ENCODE data around the genes SSR3, GFM1 and LXN.

DNA sequence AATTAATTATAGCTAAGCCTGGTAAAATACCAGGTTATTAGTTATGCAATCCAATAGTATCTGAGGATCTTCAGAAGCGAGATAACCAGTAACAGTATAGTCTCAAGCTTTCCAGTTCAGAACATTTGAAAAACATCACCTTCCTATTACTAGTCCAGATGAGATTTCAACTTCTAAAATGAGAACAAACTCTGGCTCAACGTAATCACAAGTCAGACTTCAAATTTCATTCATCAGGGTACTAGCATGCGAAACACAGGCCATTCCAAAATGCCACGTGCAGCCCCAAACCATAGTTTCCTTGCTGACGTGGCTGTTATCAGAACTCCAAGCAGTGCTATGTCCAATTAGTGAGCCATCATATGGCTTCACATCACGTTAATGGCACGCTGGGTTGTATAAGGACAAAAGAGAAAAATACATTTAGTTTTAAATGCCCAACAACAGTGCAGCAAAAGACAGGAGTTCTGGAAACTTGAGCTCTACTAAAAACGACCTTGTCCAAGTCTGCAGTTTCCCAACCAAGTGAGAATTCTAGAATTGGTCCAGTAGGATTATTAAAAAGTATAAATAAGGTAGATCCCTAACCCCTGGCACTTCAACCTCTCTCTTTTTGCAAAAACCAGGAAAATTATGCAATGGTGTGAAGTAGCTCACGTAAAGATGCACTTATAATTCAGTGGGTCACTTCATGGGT, 915 bp downstream of the SSR3 start:
- RRBS: no CpG with 5 or more reads among the region's 9 CpGs

DNA sequence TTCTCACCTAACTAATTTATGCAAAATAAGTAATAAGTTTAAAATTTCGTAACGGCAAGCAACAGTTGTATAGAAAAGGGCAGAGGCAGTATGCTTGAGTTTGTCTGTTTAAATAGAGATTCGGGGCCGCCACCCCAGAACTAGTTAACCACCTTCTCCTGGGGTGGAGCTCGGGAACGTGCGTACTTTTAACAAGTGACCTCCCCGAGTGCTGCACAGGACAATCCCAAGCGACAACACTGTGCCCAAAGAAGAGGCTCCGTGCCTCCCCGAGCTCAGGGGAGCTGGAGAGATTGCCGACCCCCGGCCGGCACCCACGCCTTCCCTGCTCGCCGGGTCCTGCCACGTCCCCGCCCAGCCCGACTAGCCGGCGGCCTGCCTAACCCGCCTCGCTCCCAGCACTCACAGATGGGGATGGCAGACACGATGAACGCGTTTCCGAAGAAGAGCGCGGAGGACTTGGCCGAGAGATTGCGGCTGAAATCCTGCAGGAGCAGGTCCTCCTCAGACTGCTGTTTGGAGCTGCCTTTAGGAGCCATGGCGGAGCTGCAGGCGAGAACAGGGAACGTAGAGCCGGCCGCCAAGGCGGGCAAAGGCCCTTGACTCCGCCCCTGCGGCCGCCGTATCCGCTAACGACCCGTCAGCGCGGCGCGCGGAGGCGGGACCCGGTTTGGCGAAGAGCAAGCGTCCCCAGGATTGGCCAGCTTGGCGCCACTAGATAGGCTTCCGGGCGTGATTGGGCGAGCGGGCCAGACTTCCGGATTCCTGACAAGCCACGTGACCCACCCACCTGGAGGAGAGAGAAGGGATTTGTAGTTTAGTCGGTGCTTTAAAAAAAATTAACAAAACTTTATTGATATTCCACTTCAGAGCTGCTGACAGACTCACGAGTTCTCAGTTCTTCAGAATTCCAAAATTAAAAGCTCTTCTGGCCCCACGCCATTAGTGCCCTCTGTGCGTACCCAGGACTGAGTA, at the start of gene SSR3:
Gene SSR3, minus strand, starts transcription at position 567 of the 975 bp plus-strand sequence.
- RRBS: 3% methylated on average over 20 of the region's 65 CpGs

DNA sequence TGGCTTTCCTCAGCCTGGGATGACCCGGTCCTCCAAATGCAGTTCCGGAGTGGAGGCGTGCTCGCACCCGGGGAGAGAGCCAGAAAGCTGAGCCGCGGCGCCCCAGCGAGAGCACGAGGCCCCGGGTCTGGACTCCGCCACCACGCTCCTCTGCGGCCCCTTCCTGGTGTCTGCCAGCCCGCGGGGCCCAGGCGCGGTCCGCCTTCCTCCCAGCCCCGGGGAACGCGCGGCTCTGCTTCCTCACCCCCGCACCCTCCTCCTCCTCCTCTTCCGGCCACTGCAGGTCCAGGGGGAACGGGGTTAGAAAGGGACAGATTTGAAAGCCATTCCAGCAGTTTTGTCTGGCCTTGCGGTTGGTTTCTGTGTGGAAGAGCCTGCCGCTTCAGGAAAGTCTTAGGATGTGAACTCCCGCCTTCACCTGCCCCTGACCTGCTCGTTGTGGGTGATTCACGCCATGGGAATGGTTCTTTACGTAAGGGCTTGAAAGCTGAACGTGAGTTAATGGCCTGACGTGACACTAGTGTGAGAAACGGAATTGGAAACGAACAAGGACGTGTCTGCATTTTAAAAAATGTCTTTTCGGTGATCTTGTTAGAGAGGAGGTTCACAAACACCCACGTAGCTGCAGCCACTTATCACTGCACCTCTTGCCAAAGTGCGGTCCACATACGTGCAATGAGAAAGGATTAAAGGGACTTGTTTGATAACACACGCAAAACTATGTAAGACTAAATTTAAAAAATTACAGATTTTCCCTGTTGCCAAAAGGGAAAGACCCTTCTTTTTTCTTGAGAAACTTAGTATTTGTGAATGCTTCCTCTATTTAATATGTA, 451 bp downstream of the LEKR1 start:
- RRBS: 1% methylated on average over 20 of the region's 42 CpGs

GRCh38 chr3:156985775-156986084, 159.6 kb downstream of the LEKR1 start:
- RRBS: no CpG with 5 or more reads among the region's 4 CpGs

- RRBS: no CpG with 5 or more reads among the region's 2 CpGs
Observed at GRCh38 chr3:157029548-157029835, 130.5 kb downstream of the CCNL1 start.

- RRBS: no CpG with 5 or more reads among the region's 3 CpGs
Observed at GRCh38 chr3:157111606-157111962, 48.4 kb downstream of the CCNL1 start.

- RRBS: no CpG with 5 or more reads among the region's 10 CpGs
Observed at GRCh38 chr3:157119485-157120069, 40.4 kb downstream of the CCNL1 start.

DNA sequence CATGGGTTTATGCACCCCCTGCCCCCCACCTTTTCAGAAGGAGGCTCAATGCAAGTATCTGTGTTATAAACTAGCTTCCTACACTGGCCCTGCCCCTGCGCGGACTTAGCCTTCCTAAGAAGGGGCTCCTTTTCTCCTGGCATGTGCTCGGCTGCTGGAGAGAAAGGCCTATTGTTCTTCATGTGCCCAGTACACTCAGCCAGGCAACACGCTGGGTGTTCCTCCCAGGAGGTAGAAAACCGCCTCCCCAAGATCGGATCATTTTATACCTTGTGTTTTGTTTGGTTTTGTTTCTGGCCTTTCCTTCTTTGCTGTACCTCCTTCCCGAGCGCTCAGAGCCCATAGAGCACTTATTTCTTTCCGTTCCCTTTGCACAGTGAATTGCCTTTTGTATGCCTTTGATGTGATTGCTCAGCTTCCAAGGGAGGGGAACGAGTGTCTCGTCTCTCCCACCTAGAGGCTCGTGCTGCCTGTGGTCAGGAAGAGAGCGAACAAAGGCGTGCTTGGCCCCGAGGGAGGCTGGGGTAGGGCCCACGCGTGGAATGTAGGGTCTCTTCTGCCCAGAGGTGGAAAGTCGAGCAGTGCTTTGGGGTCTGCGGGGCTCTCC, 30.1 kb downstream of the CCNL1 start:
- RRBS: no CpG with 5 or more reads among the region's 19 CpGs

- RRBS: no CpG with 5 or more reads among the region's 5 CpGs
Observed at GRCh38 chr3:157248436-157249091, 88.6 kb upstream of the CCNL1 start.

DNA sequence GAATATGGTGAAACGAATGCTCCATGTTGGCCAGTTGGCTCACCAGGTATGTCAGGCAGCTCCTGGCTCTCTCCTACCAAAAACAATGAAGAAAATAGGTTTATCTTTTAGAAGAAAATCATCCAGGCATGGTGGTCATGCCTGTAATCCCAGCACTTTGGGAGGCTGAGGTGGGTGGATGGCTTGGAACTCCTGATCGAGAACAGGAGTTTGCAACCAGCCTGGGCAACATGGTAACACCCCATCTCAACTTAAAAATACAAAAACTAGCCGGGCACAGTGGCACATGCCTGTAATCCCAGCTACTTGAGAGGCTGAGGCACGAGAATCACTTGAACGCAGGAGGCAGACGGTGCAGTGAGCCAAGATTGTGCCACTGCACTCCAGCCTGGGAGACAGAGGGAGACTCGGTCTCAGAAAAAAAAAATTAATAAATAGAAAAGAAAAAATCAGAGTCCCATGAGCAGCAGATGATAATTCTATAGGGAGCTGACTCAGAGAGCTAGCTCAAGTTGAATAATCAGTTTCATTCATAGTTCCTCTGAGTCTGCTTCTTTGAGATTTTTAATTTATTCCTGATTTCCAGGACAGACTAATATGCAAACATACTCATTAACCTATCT, 55.2 kb upstream of the PTX3 start:
- RRBS: no CpG with 5 or more reads among the region's 7 CpGs

DNA sequence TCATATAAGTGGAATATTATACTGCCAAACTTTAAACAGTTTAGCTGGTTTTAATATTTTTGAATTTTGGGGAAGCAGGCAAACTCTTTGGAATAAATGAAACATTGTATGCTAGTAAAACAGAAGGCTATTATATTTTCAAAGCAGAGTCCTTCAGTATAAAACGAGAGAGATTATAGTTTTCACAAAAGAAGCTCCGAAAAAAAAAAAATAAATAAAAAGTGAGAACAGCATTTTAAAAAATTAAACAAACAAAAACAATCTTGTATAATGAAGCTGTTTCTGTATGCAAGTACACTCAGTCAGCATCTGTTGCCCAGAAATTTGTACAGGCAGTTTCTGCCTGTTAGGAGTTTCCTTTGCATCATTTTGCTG, 287.2 kb downstream of the SHOX2 start:
- RRBS: no CpG with 5 or more reads among the region's 2 CpGs

DNA sequence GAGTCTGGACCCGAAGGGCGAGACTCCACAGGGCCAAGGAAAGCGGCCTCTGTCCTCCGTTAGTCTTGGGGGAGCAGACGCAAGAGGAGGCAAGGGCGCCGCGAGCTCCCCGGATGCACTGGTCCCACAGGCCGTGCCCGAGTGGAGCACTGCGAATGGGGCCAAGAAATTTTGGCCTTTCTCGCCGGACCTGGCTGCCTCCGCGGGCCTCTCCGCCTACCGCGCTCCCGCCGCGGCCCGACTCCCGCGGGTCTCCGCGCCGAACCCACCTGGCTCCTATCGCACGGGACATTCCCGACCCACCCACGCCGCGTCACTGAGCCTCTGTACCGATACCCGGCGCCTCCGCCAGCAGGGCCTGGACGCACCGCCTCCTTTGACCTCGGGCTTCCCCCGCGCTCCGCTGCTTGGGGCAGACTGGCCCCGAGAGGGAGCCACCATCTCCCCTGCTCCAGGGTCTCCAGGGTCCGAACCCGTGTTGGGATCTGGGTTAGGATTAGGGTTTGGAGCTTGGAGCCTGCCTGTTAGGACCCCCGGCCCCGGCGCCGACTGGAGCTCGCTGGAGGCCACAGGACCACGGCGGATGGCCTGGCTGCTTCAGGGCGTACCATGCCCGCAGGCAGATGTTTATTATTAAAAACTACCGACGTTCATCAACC, 11.8 kb downstream of the SHOX2 start:
- RRBS: 18% methylated on average over 6 of the region's 58 CpGs

DNA sequence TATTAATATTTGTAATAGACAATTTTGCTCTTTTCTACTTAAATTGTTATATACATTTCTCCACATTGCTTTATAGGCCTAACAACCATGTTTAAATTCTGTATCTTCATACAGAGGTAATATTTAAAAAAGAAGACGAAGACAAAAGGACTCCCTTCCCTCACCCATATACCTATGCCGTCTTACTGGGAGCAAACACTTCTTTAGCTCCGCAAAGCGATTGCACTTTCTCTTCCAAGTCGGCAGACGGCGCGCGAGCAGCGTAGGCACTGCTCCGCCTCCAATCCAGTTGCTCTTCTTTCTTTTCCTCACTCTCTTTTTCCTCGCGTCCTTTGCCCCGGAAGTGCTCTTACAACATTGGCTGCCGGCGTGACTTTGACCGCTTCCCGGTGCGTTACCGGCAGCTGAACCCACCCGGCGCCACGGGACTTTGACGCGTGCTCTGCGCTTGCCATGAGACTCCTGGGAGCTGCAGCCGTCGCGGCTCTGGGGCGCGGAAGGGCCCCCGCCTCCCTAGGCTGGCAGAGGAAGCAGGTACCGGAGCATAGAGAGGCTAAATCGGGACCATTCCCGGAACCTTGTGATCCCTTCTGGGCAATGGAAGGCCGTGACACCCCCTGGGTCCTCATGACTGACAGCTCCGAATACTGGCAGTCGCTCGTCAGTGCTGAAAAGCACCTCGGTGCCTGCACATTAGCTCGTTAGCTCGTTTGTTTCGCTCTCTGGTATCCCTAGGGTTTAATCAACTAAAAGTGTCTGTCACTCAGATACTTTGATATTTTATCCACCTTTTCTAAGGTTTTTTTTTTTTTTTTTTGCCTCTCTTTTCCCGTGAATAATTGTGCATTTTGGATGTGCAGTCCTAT, at the start of gene GFM1:
Gene GFM1, plus strand, starts transcription at position 346 of the 866 bp plus-strand sequence.
- RRBS: no CpG with 5 or more reads among the region's 44 CpGs

- RRBS: 7% methylated on average over 10 of the region's 31 CpGs
Observed at GRCh38 chr3:158672209-158673339, at the start of gene LXN. Gene LXN (minus strand): TSS chr3:158672648.

GRCh38 chr3:158800867-158801640, 800 bp upstream of the MFSD1 start:
- RRBS: no CpG with 5 or more reads among the region's 20 CpGs

DNA sequence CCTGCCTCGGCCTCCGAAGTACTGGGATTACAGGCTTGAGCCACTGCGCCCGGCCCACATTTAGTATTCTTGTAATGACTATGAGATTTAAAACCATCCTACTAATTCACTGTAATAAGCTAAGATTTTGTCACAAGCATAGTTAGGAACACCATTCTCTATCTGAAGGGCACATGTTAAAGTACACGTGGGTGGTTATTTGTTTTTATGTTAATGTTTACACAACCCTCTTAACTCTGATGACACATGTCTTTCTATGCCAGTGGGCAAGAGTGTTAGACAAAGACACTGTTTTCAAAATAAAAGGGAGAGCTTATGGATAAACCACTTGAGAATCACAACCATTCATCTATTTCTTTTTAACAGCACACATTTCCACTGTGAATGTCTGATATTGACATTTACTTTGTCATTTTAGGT, 178.0 kb downstream of the IQCJ-SCHIP1 start:
- RRBS: no CpG with 5 or more reads among the region's 5 CpGs

- RRBS: 1% methylated on average over 33 of the region's 67 CpGs
Observed at GRCh38 chr3:159763966-159764851, 461.0 kb upstream of the C3orf80 start.

- RRBS: no CpG with 5 or more reads among the region's 4 CpGs
Observed at GRCh38 chr3:159787155-159787553, 438.1 kb upstream of the C3orf80 start.

GRCh38 chr3:160107232-160107513, 118.0 kb upstream of the C3orf80 start:
- RRBS: no CpG with 5 or more reads among the region's 2 CpGs

Data from pericardium (tissue), 1 donor.